AG04450 (cell line): ENCODE data around the gene CNN3.

DNA sequence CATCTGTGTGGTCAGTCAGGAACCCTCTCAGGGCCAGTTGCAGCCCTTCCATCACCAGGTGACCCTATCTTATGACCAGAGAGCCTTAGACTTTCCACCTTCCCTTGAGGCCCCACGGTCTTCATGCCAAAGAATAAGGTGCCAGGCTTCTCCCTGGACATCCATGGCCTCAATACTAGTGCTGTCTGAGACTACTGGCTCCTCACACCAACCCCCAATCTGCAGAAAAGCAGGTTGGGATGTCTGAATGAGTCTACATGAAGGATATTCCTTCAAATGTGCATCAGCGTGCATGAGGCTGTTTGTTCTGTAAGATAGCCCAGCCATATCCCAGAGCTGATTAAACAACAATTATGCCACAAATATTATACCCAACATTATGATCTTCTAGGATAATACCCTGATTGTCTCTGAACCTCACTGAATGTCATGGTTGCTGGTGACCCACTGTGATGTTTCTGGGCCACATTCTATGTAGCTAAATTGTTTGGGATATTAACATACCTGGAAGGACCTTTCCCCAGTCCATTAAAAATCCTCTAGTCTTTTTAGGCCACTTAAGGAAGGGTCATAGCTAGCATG lies 51.0 kb upstream of the SLC44A3 start:
- CAGE, long polyA plus RNA = no peak
- RRBS = no CpG with 5 or more reads among the region's 2 CpGs

GRCh38 chr1:94860367-94861130 lies 40.4 kb downstream of the SLC44A3 start:
- CAGE, long polyA plus RNA = no peak
- RRBS = no CpG with 5 or more reads among the region's 9 CpGs

DNA sequence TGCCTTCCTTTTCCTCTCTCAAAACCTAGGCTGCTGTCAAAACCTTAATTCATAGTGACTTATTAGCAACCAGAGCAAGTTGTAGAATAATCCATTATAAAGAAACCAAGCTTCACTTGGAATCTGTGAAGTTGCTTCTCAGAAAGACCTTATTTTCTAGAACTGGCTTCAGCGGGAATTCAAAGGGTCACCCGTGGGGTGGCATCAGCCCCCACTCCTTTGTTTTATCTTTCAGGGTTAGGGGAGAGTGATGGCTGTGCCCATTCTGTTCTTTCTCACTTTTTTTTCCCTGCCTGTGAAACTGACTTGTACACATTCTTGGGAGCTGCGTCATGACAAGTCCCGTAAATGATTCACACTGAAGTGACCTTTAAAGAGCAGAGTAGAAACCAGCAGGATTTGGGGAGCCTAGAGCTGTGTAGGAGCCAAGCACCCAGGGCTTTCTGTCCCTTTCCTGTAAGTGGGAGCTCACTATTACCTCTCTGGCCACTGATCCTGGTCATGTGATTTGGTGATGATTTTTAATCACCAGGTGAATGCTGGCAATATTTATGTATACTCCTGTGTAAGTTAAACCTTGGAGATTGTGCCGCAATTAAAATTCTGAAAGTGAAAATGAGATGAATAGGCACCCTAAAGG lies 43.8 kb downstream of the SLC44A3 start:
- CAGE, long polyA plus RNA = no peak
- RRBS = no CpG with 5 or more reads among the region's 5 CpGs

DNA sequence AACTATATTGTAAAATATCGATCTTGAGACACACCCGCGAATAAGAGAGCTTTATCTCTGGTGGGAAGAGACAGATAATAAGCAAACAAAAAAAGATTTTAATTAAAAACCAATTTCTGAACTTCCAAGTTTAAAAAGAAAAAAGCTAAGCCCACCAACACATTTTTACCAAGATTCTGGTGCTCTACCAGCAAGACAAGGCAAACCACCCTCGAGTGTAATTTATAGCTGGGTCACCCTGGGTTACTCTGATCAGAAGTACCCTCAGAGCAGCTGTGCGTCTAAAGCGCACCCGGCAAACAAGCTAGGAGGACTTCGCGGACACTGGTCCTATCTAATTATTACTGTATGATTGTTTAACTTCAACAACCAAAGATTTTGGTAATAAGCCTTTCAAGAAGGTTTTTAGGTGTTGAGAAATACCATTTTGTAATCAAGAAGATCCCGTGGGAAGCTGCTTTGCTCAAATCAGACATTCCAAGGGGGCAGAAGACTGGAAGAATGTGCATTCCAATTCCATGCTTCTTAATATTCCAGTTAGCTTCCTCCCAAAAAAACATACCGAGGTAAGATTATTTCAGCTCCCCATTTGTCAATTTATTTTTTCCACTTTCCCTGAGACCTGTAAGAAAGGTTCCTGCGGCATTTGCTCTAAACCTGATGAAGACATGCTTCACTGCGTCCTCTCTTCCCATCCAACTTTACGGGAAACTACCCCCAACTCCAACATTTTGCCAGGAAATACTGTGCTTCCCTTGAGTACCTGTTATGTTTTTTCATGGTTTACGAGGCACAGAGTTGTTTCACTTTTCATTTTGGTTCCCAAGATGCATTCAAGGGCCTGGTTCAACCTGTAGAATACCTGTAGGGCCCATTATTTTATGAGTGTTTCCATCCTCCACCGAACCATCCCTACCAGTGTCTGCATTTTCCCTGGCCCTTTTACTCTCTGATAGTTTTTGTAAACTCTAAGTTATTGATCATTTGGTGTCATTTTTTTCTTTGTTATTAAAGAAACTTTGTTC lies 4.2 kb downstream of the CNN3 start:
- CAGE, long polyA plus RNA = no peak
- RRBS = no CpG with 5 or more reads among the region's 16 CpGs

GRCh38 chr1:94926142-94926791 lies 643 bp downstream of the CNN3 start:
- CAGE, long polyA plus RNA = no peak
- RRBS = 1% methylated on average over 41 of the region's 67 CpGs

GRCh38 chr1:94926792-94927282 lies at the start of gene CNN3:
CNN3 (minus strand) TSS chr1:94927110.
- CAGE, long polyA plus RNA = start-site peak on the minus strand at chr1:94926948-94927131, 1,583 and 1,248 reads in 2 replicates
- RRBS = 2% methylated on average over 17 of the region's 55 CpGs

DNA sequence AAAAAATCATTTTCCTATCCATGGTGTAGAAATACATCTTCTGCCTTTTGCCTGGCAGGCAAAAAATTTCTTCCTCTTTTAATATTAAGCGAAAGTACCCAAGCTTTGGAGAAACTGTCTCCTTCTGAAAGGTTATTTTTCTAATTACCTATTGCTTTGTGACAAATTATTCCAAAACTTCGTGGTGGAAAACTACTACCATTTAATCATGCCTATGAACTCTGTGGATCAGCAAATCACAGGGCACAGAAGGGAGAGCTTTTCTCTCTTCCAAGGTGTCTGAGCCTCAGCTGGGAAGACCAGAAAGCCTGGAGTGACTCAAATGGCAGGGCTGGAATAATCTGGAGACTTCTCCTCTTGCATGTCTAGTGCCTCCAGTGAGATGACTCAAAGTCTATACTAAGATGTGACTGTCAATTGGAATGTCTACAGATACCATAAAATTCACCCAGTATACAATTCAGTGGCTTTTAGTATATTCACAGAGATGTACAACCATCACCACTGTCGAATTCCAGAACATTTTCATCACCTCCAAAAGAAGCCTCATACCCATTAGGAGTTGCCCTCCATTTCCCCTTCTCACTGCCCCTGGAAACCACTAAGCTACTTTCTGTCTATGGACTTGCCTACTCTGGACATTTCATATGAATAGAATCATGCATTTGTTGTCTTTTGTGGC lies 47.8 kb upstream of the CNN3 start:
- CAGE, long polyA plus RNA = no peak
- RRBS = no CpG with 5 or more reads among the region's 3 CpGs

- CAGE, long polyA plus RNA = no peak
- RRBS = no CpG with 5 or more reads among the region's 5 CpGs
These were observed 70.7 kb downstream of the ALG14 start for GRCh38 chr1:95002028-95002511.

GRCh38 chr1:95133203-95134372 lies 16.4 kb downstream of the TLCD4 start:
- CAGE, long polyA plus RNA = no peak
- RRBS = no CpG with 5 or more reads among the region's 10 CpGs

- CAGE, long polyA plus RNA = no peak
- RRBS = no CpG with 5 or more reads among the region's 3 CpGs
These were observed 6.4 kb downstream of the RWDD3 start for GRCh38 chr1:95240392-95240846.

DNA sequence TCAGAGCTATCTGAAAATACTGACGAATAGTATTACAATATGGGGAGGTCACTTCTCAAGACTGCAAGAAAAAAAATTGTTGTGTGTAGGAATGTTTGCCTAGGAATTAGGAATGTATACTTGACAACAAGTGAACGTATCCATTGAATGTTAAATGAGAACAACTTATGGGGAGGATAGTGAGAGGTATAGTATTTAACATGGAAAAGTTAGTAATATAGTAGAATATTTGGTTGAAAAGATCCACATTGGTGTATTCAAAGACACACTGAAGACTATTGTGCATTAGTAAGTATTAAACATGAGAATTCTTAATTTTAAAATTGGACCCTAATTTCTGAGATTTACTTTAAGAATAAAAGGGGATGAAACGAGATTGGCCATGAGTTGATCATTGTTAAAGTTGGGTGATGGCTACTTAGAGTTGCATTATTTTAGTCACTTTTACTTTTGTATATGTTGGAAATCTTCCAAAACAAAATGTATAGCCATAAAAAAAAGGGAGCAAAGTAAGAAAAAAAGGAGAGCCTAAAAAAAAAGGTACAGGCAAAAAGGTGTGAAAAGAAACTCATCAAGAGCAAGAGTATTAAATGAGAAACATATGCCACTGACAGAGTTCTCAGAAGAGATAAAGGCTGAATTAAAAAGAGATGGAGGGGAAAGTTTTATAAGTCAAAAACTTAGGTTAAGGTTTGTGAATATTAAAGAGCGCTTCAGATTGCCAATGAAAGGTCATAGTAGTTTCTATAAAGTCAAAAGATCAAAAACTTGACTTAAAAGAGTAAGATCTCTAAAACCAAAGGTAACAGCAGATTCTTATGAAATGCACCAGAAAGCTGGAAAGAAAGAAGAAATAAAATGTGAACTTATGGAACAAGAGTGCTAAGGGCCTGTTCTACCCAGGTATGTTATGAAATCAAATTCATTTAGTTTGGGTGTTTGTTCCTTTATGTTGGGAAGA lies 81.6 kb downstream of the PTBP2 start:
- CAGE, long polyA plus RNA = no peak
- RRBS = no CpG with 5 or more reads among the region's 4 CpGs

DNA sequence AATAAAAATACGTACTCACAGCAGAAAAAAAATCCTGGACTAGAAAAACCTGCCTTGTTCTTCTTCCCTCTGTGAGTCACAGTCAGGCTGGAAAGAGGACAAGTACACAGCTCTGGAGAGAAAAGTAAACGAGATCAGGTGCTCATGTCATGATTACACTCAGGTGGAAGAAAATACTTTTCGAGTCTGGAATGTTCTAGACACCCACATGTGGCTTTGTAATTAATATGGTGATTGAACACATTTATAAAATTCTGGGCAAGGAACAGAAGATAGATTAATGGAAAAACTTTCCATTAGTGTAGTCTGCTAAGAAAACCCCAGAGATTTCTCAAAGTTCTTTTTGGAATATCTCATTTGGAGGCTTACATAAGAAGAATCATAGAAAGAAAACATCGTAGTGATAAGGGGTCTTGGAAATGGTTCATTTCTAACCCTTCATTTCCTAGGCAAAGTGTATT lies 241.4 kb downstream of the PTBP2 start:
- CAGE, long polyA plus RNA = no peak
- RRBS = no CpG with 5 or more reads among the region's 4 CpGs

DNA sequence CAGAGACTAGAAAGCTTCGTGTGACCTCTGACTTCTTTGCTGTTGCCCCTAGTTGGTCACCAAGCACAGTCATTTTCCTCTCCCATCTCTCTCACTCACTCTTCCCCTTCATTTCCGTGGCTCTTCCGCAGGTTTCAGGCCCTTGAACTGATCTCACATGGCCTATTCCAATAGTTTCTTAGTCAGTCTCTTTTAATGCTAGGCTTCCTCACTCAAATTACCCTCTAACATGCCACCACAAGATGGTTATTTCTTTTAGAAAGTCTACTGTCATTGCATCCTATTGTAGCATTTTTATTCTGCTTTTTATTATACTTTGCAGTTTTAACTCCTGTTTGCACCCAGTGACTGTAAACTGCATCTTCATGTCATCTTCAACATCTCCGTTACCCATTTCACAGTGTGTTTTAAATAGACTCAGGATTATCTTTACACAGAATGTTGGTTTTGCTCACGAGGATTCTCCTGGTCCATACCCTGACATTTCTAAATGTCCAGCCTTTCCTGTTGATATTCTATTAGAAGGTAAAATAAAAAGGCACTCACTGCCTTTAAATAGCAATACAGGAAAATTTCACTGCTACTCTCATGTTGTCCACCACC lies 408.0 kb downstream of the PTBP2 start:
- CAGE, long polyA plus RNA = no peak
- RRBS = no CpG with 5 or more reads among the region's 5 CpGs

DNA sequence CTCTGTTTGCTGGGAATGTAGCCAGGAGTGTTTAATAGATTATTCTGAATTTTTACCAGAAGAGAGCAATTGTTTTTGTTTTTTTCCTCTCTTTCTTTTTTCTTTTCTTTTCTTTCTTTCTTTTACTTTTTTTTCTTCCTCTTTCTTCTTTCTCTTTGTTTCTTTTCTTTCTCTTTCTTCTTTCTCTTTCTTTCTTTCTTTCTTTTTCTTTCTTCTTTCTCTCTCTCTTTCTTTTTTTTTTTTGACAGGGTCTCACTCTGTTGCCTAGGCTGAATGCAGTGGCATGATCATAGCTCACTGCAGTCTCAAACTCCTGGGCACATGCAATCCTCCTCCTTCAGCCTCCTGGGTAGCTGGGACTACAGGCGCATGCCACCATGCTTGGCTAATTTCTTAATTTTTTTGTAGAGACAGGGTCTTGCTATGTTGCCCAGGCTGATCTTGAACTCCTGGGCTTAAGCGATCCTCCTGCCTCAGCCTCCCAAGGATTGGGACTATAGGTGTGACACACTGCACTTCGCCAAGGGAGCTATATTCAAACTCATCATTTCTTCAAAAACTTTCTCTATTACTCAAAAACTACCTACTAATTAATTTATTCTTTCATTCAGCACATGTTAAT lies 486.6 kb downstream of the PTBP2 start:
- CAGE, long polyA plus RNA = no peak
- RRBS = no CpG with 5 or more reads among the region's 3 CpGs

DNA sequence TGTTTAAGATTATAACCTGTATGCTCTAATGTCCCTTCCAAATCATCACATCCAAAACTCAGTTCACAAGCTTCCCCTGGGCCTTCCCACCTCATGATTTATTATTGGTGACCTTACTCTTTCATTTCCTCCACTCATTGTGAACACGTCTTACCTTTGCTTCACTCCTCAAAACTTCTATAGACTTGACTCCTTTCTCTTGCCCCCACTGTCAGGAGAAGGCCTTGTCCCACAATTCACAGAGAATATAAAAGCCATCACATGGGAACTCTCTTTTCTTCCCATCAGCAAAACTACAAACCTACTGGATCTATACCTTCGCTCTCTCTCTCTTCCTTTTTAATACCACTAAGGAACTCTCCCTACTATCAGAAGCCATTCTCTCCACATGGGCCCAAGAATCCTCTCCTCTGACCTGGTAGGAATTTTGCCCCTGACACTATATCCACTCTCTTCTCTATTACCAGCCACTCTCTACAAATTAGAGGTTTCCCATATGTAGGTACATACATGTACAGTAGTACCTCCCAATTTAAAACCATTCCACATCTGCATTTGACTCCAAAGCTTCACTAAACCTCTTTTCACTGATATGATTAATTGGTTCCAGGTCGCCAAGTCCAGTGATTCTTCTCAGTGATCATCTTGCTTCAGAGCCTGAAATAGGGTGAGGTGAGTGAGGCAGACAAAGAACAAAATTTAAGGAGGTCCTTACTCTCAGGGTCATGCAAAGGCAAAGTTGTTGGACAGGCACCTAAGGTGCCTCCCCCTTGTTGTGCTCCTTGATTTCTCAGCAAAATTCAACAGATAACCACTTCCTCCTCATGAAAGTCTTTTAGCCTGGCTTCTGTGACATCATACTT lies 365.2 kb downstream of the DPYD start:
- CAGE, long polyA plus RNA = no peak
- RRBS = no CpG with 5 or more reads among the region's 3 CpGs

DNA sequence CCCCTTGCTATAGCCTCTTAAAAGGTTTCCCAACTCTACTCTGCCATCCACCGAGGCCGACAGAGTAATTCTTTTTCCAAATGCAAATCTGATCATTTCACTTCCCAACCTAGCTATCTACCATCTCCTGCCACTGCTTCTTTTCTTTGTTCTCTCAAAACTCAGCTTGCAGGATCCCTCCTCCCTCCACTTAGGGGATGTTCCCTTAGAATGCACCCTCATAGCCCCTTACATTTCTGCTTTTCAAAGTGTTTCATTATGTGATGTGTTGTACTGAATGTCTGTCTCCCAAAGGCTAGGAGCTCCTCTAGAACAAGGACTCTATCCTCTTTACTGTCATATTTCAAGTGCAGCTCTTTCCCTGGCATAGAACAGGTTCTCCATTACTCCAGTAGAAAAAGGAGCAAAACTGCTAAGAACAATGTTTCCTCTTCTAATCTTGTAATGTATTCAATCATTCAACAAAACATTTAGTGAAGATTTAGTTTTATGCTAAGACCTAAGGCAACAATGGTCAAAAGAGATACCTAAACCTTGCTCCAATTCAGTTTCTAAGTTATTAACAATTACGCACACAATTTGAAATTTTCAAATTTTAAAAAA lies 270.8 kb downstream of the DPYD start:
- CAGE, long polyA plus RNA = no peak
- RRBS = no CpG with 5 or more reads among the region's 3 CpGs

DNA sequence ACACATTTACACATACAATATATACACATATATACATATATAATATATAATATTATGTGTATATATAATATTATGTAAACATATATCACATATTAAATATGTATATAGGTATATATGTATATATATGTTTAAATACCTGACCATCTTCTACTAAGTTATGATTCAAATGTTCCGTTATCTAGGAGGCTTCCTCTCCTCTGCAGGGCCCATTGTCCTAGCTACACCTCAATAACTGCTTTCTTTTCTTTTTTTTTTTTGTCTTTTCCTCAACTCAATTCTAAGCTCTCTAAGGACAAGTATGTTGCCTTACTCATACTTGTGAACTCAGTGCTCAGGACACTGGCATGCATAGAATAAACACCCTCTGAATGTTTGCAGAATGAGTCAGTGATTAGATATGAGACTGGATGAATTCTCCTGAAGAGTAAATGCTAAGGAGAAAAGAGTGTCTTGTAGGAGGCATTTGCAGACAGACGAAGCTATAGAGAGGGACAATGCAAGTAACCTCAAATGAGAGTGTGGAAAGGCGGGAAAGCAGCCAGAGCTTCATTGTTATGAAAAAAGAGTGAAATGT lies 165.8 kb upstream of the DPYD start:
- CAGE, long polyA plus RNA = start-site peak on the plus strand centred at position 446 of the sequence, 97 bp wide, 8 and 15 reads in 2 replicates
- RRBS = no CpG with 5 or more reads among the region's 3 CpGs

DNA sequence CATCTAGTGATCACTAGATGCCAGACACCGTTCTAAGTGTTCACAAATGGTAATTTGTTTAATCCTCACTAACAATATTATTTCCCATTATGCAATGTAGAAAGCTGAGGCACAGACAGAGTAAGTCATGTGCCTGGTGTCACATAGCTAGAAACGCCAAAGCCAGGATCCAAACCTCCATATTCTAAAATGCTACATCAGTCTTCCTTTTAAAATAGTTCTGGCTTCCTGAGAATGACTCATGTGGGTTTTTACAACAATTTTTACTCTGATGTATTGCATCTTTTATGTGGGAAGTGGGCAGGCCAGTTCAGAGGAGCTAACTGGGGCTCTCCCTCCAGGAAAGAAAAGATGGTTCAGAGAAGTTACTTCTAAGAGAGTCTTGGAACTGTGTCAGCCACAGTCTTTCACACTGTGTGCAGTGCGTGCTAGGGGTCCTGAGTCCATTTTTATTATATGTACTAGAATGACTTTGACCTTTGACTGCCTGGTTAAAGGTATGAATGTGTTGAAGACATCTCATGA lies 177.4 kb downstream of the PLPPR4 start:
- CAGE, long polyA plus RNA = no peak
- RRBS = no CpG with 5 or more reads among the region's 3 CpGs

DNA sequence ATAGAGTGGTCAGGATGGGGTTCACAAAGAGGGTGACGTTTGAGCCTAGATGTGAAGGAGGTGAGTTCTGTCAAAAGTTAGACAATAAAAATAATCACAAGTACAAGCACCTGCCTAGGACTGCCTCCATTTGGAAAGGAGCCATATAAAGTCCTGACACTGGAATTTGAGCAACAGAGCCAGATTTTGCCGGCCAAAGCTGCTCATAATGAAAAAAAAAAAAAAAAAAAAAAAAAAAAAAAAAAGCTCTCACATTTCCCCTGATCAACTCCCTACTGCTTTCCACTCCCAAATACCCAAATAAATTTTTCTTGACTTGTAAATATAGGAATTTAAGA lies 4.1 kb downstream of the PALMD start:
- CAGE, long polyA plus RNA = no peak
- RRBS = no CpG with 5 or more reads among the region's 2 CpGs

GRCh38 chr1:100354903-100355377 lies 2.6 kb downstream of the CDC14A start:
- CAGE, long polyA plus RNA = no peak
- RRBS = no CpG with 5 or more reads among the region's 2 CpGs